ENCODE data around the gene PBX1.

GRCh38 chr1:163440234-163440655 is 118.5 kb downstream of the NUF2 start:
- PRO-cap, 2 experiments, result no peak in any of the 2 experiments

GRCh38 chr1:164558983-164560147 is at the start of gene PBX1:
PBX1 (plus strand) TSS chr1:164559184.
- PRO-cap, 2 experiments, result peak in 2 of 2 experiments; most common plus-strand start chr1:164559184 (in 2)

- PRO-cap, 2 experiments, result no peak in any of the 2 experiments
Measured at GRCh38 chr1:164576113-164577199, 17.5 kb downstream of the PBX1 start.

GRCh38 chr1:164591974-164592684 is 33.1 kb downstream of the PBX1 start:
- PRO-cap, 2 experiments, result no peak in any of the 2 experiments

DNA sequence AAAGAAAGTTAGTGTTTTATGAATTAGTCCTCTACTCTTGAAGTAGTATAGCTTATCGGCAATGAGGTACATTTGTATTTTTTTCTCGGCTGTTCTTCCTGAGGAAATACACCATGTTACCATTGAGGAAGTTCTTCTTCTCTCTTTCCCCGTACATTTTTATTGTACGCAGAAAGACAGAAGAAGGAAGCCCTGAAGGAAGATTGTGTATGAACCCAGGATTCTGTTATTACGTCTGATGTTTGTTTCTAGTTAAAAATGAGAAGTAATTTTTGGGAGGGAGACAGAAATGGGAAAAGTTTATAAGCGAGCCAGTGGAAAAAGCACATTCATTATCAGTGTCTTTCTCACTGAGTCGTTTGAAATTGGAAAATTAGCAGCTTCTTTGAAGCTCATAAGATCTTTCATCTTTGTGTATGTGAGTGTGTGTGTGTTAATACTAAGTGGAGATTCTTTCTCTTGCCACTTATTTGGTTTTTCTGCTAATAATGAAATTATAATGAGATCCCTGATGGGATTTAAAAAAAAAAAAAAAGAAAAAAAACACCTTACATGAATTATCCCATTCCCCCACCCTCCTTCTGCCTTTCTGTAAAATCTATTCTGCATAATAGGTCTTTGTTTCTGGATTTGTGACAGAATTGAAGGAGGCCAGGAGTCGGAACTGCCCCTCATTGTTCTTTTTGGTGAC is 66.5 kb downstream of the PBX1 start:
- PRO-cap, 2 experiments, result no peak in any of the 2 experiments

DNA sequence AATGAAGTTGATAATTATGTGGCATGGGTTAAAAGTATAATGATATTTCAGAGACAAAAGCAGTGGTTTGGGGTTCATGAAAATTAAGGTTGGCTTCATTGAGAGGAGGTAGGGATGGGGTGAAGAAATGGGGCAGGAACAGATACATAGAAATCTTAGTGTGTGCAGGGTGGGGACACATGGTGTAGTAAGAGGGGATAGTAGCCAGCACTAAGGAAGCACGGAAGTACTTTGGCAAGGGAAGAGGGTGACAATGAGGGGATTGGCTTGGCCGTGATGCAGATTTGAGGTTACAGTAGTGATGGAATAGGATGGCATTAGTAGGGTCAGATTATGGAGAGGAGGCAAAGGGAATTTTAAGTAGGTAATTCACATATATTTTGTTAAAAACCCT is 118.6 kb downstream of the PBX1 start:
- PRO-cap, 2 experiments, result no peak in any of the 2 experiments

DNA sequence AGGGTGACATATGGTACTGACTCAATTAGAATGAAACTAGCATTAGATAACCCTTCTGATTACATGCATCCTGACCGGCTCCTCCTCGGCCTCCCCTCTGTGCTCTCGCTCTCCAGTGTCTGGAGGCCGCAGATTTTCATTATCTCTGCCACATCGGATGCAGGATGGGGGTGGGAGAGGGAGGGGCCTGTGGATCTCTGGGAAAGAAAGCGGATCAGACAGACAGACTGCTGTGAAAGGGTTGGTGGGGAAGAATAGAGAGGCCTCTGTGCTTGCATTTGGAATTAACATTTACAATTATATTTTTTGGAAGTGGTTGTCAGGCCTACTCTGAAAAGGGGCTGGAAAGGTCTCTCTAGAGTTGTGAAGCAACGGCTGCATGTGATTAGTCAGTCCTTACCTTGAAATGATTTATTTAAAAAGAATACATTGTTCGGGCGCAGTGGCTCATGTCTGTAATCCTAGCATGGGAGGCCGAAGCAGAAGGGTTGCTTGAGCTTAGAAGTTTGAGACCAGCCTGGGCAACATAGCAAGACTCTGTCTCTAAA is 131.1 kb downstream of the PBX1 start:
- PRO-cap, 2 experiments, result no peak in any of the 2 experiments

DNA sequence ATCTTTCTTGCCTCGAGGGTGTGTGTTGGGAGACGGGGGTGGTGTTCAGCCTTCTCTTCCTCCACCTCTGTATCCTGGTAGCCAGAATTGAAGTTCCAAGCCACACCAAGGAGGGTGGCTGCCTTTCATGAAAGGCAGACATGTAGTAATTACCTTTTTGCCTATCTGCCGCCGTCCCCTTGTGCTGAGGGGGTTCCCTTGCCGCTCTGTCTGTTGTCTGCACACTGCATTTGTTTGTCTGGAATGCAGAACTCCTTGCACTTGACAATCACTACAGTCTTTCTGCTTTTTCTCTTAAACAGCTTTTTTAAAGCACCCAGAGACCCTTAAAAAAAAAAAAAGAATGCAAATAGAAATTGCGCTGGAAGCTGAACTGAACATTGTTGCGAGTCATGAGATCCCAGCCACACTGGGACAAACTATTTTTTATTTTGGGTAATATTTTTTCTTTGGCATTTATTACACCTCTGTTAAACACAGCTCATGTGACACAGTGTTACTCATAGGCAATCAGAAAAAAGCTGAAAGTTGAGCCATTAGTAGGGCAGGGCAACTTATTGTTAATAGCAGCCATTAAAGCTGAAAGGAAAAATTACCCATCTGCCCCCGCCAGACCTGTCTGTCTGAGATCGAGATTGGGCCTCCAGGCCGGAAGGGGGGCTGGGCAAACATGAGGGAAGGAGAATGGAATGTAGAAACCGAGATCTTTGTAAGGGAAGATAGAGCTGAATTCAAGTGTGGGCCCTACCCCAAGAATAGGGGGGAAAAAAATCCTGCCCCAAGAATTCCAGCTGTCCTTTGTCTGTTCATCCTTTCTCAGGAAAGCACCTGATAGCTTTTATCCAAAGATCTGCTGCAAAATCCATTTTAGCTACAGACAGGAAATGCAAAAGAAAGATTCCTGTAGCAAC is 212.5 kb downstream of the PBX1 start:
- PRO-cap, 2 experiments, result peak in 1 of 2 experiments; most common minus-strand start position 411 of the sequence (in 1)

- PRO-cap, 2 experiments, result no peak in any of the 2 experiments
Measured at GRCh38 chr1:165248852-165249282, 107.6 kb downstream of the LMX1A start.

DNA sequence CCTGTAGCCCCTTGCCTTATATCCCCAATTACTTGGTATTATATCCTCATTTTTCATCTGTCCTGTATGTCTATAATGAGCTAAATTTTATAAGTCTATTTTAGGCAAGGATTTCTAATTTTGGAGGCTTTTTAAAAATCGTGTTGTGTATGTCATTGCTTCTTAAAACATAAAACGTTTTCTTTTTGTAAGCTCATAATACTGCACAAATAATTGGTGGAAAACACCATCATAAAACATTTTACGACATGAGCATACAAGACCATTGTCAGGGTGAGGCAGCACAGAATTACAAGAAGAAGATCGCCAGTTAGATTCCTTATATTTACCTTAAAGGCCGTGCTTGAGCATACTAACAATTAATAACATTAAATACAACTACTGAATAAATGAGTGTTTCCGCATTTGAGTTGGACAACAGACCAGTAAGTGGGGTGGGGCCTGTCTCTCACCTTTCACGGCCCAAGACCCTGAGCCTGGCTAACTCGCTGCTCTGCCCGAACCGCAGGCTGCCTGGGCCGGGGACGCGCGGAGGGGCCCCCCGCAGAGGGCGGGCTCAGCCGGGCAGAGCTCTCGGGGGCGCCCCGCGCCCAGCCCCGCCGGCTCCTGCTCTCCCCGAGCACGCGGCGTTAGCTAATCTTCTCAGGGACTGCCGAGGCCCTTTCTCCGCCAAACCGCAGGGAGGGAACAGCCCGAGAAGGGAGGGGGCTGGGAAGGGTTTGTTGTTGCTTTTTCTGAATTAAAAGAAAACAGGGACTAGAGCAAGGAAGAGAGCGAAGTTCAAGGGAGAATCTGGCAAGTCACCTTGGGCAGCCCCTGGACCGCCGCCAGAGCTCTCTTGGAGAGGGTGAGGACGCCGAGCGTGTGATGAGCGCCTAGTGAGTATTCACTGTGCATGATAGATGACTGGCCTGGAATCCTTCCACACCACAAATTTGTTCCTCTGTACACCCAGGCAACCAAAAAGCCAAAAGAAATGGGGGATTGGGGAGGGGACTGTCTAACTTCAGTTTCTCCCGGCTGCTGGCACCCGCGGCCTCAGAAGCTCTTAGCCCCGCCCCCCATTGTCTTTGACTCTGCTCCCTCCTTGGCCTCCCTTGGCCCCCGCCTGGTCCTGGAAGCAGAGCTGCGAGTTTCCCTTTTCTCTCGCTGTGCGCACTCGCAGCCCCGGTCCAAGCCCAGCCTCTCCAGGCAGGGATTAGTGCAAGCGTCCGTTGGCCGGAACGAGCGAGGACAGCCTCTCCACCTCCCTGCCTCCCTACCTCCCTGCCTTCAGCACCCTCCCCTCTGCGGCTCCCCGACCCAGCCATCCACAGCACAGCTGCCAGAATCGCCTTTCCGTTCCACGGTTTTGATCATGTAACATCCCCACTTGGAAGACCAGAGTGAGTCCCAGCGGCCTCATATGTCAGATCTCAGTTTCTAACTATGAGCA is 19.6 kb upstream of the LMX1A start:
- PRO-cap, 2 experiments, result peak in 2 of 2 experiments; most common plus-strand start position 286 of the sequence (in 2); most common minus-strand start position 1,050 of the sequence (in 2)

DNA sequence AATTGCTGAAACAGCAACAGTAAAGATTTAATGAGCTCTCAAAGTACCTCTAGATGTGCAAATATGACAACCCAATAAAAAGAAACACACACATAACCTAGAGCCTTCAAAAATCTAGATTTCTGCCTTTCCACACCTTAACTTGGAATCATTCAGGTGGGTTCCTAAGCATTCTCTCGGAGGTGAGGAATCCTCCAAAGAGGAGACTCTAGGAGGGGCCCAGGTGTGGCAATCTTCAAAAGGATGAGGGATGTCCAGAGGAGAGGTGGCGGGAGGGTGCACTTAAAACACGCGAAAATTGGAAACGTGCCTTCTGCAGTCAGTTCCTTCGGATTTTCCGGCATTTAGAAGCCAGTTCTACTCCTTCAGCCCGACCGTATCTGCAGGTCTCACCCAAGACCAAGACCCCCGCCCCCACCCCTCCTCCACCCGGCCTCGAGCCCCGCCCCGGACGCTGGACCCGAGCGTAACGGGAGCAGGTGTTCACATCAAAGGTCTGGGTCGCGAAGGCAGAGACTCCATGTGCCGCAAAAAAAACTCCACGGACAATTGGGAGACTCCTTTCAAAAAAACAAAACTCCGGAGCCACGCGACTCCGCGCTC is 896 bp upstream of the MGST3 start:
- PRO-cap, 2 experiments, result peak in 2 of 2 experiments; most common plus-strand start position 491 of the sequence (in 1); most common minus-strand start position 418 of the sequence (in 1)

DNA sequence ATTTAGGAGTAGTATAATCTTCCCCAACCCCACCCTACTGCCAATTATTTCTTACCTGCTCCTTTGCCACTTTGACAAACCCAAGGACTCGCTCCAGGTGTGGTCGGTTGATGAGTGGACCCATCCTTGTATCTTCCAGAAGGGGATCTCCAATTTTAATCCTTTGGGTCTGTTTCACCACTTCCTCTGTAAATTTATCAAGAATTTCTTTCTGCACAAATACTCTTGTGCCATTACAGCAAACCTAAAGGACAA is 29.2 kb downstream of the ALDH9A1 start:
- PRO-cap, 2 experiments, result no peak in any of the 2 experiments

DNA sequence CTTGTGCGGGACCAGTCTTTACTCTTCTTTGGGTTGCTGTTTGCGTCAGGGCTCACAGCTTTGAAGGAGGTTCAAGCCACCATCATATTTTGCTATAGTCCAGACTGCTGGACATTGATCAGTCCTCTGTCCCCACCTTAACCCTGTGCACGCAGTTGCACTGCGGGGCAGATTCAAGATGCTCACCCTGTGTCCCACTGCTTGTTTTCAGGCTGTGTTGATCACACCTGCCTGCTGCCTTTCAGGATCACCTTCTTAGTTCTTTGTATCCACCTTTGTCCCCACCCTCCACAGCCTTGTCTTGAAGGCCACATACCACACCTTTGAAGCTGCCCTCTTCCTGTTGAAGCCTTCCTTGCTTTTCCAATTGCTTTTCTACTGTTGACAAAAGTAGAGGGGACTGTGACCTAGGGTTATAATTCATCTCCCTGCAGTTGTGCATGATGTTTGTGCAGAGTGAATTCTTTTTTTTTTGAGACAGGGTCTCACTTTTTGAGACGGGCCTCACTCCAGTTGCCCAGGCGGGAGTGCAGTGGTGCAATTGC is 32.6 kb downstream of the UCK2 start:
- PRO-cap, 2 experiments, result no peak in any of the 2 experiments

GRCh38 chr1:165892301-165893037 is 65.1 kb downstream of the UCK2 start:
- PRO-cap, 2 experiments, result no peak in any of the 2 experiments

DNA sequence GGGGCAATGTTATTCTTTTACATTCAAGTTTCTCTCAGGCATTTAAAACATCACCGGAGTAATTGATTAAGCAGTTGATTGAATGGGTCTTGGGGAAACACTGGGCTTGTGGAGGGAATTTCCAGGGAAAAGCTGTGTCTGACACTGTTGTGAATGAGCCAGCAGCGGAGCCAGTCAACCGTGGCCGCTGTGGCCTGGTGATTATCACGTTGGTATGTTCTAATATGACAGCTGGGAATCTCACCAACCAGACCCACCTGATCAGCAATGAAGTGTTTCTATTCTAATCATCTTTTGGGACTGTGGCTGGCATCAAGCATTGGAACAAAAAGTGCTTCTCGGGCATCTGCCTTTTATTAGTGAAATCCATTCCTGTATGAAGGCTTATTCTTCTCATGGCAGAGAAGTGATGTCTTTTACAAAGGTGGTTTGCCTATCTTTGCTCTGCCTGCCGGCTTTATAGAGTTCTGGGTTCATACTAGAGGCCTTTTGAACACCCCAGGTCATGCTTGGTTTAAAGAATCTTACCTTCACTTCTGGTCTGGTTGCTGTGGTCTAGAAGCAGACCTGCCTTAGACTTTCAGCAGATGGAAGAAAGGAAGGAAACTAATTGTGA is 141.1 kb upstream of the FAM78B start:
- PRO-cap, 2 experiments, result no peak in any of the 2 experiments

- PRO-cap, 2 experiments, result peak in 1 of 2 experiments; most common plus-strand start chr1:166985326 (in 1)
Measured at GRCh38 chr1:166984866-166985449, 4.1 kb upstream of the MAEL start.

DNA sequence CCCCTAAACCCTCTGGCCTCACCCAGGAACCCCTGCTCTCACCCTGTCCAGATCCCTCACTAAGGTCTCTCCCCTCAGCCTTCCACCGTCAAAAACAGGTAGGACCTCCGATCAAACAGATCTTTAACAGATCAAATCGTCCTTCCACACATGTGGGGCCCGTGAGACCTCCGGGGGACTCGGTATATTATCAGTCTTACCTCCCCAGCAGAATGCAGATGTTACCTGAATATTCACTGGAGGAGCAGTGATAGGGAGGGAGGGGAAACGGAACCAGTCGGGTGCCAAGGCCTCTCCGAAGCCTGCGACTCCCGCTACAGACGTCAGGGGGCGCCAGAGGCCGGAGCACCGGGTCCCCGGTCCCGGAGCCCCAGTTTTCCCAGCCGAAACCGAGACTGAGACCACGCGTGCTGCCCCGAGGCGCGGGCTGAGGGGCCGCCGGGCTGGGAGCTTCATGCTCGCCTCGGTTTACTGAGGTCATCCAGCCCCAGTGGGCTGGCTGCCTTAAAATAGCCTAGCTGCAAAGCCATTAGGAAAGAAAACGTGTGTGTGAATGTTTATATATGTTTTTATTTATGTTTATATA is 23.6 kb downstream of the GPA33 start:
- PRO-cap, 2 experiments, result no peak in any of the 2 experiments

DNA sequence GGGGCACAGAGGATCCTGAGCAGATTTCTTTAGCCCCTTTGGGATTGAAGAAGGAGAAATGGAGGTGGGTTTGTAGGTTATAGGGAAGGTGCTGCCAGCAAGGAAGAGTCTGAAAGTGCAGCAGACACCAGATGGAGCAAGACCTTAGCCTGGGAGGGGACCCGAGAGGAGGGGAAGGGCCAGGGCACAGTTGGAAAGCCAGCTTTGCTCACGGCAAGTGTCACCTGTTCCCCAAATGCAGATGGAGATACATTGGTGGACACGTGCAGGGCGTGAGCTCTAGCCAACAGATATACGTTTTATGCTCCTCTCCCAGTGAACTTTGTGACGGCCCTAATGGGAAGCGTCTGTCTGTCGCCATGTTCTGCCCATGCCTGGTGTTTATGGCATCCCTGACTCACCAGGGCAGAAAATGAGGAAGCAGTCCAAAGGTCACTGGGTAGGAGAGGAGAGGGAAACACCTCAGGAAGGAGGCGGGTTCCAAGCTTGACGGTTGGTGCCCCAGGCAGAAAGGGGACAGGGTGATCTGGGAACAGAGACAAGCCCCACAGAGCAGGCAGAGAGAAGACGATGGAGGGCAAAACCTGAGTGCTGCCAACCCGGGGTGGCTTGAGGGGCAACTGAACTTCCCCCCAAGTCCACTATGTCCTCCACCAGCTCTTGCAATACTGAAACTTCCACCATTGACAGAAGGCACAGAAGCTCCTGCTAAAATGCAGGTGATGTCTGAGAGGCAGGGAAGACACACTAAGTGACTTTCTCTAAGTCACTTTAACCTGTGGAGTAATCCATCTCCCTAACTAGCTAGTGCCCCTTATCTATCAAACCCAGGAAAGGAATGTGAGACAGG is 7.5 kb downstream of the GPA33 start:
- PRO-cap, 2 experiments, result peak in 2 of 2 experiments; most common plus-strand start position 508 of the sequence (in 1); most common minus-strand start position 372 of the sequence (in 1)

- PRO-cap, 2 experiments, result no peak in any of the 2 experiments
Measured at GRCh38 chr1:167094757-167095184, 896 bp downstream of the STYXL2 start.

- PRO-cap, 2 experiments, result peak in 2 of 2 experiments; most common plus-strand start chr1:167220171 (in 1); most common minus-strand start chr1:167220536 (in 2)
Measured at GRCh38 chr1:167219685-167220714, 686 bp upstream of the POU2F1 start.